ENCODE results near the gene FRZB.

DNA sequence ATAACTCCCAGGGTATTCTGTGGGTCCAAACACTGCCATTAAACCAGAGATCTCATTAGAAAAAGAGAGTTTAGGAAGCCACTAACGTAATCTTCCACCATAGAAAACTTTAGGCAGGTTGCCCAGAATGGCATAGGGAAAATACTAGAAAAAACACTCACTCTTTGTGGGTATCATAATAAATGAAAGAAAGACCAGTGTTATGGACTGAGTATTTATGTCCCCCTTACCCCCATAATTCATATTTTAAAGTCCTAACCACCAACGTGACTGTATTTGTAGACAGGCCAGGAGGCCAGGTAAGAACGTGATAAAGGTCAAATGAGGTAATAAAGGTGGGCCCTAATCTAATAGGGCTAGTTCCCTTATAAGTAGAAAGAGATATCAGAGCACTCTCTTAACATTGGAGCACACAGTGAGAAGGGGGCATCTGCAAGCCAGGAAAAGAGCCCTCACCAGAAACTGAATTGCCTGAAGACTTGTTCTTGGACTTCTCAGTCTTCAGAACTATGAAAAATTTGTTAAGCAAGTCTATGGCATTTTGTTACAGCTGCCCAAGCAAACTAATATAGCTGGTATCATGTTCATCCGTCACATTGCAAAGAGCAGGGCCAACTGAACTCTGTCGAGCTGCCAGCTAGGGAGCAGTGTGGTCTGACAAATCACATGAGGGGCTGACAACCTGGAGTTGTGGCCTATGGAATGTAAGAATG lies 281.0 kb downstream of the ZNF385B start:
- PRO-cap = no peak

- PRO-cap = no peak
Measured at GRCh38 chr2:179745432-179746300, 115.7 kb downstream of the ZNF385B start.

GRCh38 chr2:179970454-179971359 lies 36.4 kb downstream of the CWC22 start:
- PRO-cap = no peak

GRCh38 chr2:181054363-181055333 lies 74.2 kb downstream of the UBE2E3 start:
- PRO-cap = no peak

DNA sequence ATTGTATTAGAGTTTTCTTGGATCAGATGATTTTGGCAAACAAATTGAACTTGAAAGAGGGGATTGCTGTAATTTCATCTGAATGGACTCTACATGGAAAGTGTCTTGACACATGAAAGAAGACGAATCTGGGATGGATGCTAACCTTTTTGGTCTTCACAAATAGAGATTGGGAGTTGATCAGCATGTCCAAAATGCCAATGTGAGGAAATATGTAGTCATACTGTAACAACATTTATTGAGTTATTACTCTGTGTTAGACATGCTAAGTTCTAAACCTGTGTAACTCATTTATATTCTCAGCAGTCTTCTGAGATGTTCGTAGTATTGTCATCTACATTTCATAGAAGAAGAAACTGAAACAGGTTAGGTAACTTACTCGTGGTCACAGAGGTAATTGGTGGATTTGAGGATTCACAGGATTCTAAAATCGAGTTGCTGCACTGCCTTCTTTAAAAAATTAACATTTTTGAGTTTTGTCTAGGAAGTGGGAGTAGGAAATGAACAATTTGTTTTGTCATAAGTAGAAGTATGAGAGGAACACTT lies 162.1 kb downstream of the UBE2E3 start:
- PRO-cap = no peak

- PRO-cap = no peak
Measured at GRCh38 chr2:181145984-181146508, 165.6 kb downstream of the UBE2E3 start.

DNA sequence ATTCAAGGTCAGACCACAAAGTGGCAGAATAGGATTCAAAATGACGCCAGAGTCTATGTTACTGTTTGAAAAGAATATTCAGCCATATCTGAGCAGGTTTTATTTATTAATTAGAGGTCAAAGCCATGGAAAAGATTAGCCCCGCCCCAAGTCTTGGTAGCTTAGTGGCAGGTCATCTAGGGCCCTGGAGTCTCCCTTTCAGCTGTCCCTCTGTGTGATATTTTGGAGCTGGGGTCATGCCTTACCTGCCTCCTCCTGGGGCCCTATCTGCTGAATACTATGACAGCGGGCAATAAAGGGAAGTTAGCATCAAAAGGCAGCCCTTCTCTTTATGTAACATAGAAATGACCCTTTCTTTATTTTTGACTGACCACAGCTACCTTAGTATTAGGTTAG lies 153.1 kb upstream of the ITGA4 start:
- PRO-cap = no peak

- PRO-cap = no peak
Measured at GRCh38 chr2:181305464-181306125, 151.6 kb upstream of the ITGA4 start.

DNA sequence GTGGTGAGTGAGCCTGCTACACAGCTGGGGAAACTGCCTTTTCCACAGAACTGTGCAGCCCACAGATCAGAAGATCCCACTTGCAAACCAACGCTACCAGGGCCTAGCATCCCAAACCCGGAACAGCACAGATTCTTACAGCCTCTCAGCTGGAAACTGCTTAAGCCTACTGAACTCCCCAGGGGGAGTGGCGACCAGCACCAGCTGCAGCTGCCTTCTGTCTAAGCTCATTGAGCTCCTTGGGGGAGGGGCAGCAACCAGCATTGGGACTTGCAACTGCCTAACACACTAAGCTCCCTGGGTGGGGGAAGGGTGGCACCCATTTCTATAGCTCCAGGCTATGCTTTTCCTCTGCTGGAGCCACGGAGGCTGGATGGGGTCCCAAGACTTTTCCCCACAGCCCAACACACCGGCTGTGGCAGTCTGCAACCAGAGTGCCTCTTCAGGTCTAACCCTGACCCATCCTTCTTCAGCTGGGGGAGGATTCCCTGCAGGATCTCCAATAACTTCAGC lies 46.1 kb upstream of the ITGA4 start:
- PRO-cap = no peak

DNA sequence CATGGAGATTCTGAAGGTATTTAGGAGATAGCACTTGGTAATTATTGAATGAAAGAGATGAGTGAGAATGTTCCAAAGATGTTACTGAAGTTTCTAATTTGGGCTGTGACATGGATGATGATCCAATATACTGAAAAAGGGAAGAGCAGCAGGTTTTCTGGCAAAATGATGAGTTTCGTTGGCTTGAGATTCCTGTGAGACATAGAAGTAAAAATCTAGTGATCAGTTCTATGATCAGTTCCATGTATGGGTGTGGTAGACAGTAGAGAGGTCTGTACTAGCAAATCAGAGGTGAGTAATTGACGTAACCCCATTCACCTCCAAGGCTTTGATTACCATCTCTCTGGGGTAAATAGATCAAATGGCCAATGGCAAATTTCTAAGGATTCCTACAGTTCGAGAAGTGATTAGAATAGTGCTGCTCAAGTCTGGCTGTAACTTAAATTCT lies 6.3 kb downstream of the ITGA4 start:
- PRO-cap = no peak

DNA sequence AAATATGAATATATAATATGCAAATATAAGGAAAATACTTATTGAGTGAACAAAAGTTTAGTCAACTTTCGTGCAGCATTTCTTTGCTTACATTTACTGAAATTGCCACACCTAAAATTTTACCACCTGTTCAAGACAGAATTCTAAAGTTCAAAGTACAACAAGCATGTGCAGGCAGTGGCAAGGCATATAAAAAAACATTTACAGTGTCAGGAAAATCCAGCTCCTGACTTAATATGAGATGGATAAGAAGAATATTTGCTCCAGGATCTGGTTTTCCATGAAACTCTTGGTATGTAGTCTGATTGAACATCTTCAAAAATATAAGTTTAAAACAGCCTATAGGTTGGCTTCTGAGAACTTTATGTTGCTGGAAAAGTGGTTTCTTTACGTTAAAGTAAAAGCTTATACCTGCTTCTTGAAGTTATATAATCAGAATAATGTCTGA lies 4.8 kb downstream of the ITPRID2 start:
- PRO-cap = no peak

DNA sequence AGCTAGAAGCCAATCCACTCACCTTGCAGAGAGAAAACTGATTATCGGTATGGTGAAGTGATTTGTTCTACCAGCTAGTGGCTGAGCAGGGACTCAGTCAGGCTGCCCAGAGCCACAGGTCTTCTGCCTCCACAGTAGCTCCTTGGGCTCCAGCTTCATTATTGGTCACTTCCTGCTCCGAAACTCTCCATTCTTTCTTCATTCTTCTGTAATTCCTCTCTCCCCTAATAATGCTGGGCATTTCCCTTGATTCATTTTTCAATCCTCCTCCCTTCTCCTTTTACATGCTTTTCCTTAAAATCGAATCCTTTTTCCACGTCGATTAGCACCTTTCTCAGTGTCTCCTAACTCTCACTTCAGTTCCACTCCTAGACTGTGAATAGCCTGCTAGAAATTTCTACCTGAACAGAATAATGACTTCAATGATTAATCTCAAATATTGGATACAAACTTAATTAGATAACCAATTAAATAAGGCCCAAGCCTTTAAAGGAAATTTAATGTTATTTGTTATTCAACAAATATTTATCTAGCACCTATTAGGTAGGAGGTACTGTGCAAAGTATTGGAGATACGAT lies 17.9 kb downstream of the PDE1A start:
- PRO-cap = no peak

GRCh38 chr2:182866361-182866920 lies at the start of gene FRZB:
Gene FRZB, minus strand, starts transcription at chr2:182866637.
- PRO-cap = bidirectional peak, plus-strand start at chr2:182866829, minus-strand start at chr2:182866637

DNA sequence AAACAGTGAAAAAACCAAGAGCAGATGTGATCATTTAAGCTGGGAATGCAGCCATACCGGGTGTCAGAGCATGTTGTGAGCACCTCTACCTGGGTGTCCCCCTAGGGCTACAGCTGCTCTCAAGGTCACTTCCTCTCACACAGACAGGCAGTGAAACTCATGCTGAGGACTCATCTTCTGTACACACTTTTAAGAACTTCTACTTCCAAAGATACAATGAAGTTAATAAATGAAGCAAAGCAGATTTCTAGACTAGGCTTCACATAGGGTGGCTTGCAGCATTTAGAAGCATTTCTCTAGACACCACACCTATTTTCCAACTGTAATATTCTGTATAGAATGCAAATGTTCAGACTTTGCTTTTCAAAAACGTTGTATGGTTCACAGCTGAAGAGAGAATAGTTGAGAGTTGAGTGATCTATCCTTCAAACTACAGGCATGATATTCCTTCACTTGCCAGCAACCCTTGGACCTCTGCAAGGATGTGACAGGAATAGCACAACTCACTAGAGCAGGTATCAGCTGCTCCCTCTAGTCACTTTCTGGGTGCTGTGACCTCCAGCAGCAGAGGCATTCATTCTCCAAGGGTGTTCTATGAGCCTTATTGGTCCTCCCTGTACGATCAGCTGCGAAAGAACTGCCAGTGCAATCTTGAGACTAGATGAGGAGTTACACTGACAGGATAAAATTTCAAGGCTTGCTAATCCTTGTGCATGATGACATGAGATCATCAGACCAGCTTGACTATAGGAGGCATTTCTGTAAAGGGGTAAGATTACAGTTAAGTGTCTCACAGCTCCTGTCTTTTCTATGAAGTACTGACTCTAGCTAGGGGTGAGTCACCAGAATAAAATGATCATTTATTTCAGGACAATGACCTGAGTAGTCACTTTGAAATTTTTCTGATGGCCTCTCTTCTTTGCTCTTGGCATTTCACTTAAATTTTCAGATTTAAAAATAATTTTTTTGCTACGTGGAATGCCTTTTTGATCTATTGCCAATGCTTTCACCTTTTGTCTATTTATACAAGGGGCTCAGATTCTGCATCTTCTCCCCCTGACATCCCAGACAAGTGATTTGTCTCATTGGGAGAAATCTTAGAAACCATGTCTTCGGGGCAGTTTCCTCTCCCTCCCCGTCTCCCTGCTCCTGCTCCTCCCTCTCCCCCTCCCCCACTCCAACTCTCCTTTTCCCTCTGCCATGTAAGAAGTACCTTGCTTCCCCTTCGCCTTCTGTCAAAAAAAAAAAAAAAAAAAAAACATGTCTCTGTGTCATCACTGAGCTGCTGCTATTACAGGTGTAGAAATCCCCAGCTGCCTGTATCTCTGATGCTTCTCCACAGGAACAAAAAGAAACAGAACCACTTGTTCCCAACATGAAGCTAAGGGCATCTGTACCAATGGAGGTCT lies 49.0 kb upstream of the FRZB start:
- PRO-cap = no peak

- PRO-cap = no peak
Measured at GRCh38 chr2:184597357-184598038, 831 bp upstream of the ZNF804A start.

DNA sequence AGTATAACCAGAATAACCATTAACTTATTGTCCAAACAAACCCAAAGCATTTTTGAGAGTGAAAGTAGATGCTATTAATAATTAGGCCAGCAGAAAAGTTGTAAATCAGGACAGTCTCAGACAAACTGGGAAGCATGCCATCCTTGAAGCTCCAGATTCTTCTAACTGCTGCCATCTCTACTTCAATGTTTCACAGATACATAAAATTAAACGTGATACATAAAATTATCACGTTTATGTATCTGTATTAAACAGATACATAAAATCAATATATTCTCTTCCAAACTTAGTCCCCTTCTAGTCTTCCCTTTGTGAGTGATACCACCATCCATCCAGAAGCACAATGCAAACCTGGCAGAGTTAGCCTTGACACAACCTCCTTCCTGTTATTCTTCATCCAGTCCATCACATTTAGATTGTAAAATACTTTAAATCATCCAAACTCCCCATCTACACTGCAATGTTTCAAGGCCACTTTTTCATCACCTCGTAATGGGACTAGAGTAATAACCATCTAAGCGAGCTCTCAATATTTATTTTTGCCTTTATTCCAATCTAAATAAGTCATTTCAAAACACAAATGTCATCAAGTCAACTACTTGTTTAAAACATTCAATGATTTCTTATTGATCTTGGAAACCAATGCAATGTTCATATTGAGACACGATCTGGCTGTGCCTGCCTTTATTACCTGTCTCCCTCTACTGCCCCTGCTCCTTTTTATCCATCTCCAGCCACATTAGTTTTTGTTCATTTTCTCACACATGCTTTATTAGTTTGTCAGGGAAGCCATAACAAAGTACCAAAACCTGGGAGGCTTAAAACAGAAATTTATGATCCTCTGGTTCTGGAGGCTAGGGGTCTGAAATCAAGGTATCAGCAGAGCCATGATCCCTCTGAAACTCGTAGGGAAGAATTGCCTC lies 306.3 kb upstream of the ZC3H15 start:
- PRO-cap = no peak

GRCh38 chr2:186486955-186487485 lies 960 bp downstream of the ZC3H15 start:
- PRO-cap = no peak

DNA sequence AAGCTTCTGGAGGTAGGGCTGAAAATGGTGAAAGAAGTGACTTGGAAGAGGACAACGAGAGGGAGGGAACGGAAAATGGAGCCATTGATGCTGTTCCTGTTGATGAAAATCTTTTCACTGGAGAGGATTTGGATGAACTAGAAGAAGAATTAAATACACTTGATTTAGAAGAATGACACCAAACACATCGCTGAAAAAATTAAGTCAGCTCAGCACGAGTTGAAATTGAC lies 22.4 kb downstream of the ZC3H15 start:
- PRO-cap = no peak

GRCh38 chr2:186544218-186544915 lies 45.5 kb upstream of the ITGAV start:
- PRO-cap = no peak

- PRO-cap = no peak
Measured at GRCh38 chr2:186716654-186717063, 22.8 kb downstream of the FAM171B start.